Left lung (tissue), 1 donor: ENCODE measurements around the gene C2orf16.

GRCh38 chr2:27041104-27041410 lies 8.3 kb downstream of the TMEM214 start:
- PRO-cap = no peak

- PRO-cap = no peak
Observed at GRCh38 chr2:27058519-27058718, 7.0 kb downstream of the AGBL5 start.

DNA sequence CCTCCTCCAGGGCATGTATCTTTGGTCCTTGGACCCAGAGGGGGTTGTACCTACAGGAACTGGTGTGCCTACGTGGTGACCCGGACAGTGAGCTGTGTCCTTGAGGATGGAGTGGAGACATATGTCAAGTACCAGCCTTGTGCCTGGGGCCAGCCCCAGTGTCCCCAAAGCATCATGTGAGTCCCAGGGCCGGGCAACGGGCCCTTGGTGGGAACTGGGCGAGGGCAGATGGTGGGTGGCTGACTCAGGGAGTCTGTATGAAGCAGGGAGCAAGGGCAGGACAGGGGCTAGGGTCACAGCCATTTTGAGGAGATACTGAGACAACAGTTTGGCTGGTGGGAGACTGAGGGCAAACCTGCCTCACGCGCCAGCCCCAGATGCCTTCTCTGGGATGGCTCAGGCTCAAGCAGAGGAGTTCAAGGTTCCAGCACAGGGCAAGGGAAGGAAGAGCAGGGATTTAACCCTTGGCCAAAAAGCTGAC lies 1.7 kb downstream of the EMILIN1 start:
- PRO-cap = unidirectional peak, minus-strand start at position 388 of the sequence

GRCh38 chr2:27110920-27111554 lies 7.9 kb downstream of the CGREF1 start:
- PRO-cap = no peak

DNA sequence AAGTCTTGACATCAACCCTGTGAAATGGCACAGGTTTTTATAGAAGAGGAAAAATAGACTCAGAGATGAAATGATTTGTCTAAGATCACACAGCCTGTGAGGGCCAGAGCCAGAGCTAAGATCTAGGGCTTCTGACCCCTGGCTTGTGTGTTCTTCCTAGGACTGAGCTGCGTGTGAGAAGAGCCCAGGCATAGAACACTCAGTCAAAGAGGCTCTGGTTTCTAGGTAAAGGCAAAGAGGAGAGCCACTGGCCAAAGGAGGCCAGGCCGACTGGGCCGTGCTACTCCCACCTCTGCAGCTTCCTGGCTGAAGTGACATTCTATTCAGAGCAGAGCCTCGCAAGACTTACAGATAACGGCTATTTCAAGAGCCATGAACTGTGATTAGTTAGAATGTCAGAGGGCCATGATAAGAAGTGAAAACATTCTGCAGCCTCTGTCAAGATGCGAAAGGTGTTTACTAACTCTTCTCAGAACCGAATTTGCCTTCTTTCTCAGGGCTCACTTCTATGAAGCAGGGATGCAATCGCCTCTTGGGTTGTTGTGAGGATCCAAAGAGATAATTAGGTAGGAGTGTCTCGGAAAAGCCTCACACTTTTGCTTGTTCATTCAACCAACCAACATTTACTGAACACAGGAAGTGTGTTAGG lies 3.6 kb upstream of the DNAJC5G start:
- PRO-cap = no peak

DNA sequence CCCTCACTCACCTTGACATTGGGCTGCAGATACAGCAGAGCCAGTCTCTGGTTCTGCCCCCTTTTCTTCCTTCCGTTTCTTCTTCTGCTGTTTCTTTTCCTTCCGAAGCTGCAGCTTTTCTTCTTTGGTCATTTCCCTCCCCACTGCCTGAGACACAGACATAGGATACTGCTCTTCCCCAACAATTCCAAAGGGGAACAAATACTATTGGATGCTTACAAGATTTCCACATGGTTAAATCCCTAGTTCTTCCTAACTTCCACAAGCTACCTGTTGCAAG lies 795 bp downstream of the EIF2B4 start:
- PRO-cap = no peak

DNA sequence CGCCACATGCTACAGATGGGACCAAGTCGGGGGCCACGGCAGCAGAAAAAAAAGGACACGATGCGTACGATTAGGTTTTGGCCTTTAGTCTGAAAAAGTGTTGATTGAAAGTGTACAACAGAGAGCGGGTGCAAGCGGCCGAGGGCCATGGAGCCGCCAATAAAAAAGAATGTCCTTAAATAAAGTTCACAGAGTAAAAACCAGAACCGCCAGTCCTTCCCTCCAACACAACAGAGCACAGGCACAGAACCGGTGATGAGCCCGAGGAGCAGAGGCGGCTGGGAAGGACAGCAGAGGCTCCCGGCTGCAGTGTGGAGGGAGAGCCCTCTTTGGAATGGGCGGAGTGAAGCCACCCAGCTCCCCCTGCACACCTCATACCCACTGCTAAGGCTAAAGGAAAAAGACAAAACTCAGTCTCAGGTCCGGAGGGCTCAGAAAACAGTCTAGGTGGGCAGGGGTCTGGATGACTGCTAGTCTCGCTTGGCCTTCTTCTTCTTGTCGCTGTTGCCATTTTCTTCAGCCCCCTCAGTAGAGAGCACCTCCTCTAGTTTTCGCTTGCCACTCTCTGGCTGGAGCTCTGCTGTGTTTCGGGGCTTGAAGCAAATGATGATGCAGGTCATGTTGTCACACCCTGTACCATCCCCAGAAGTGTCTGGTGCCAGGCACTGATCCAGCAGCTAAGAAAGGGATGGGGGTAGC lies 744 bp upstream of the ZNF513 start:
- PRO-cap = no peak

- PRO-cap = no peak
Observed at GRCh38 chr2:27537277-27537492, at the start of gene C2orf16. TSS of gene C2orf16 (plus strand) at chr2:27537386.

GRCh38 chr2:27626823-27627801 lies 1.7 kb downstream of the CCDC121 start:
- PRO-cap = unidirectional peak, minus-strand start at chr2:27627080

DNA sequence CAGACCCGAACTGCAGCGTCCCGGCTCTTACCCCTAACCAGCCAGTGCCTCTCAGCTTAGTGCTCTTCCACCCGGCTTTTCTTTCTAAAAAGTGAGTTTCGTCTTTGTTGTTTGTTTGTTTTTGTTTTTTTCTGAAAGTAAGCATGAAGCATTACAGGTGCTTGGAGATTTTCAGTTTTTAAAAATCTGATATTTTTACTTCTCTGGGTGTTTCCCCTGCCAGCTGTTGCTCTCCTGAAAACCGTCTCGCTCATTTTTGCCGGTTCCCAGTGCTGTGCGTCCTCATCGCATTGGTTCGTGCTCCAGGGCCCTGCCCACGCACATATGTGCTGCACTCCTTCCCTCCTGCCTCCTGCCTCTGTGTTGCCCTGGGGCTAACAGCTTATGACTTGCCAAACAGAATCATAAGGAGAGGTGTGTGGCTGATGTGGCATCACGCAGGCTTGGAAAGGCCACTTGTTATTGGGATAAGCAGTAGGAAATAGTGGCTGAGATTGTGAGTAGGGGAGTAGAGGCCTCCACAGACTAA lies 53.3 kb downstream of the SLC4A1AP start:
- PRO-cap = no peak

GRCh38 chr2:27966076-27966275 lies 75.4 kb downstream of the BABAM2 start:
- PRO-cap = no peak

- PRO-cap = no peak
Observed at GRCh38 chr2:28232313-28232617, 160.4 kb upstream of the FOSL2 start.

- PRO-cap = unidirectional peak, plus-strand start at chr2:28342722; unidirectional peak, plus-strand start at chr2:28342862
Observed at GRCh38 chr2:28342180-28343429, 50.1 kb upstream of the FOSL2 start.

GRCh38 chr2:28360445-28361081 lies 32.1 kb upstream of the FOSL2 start:
- PRO-cap = unidirectional peak, minus-strand start at chr2:28360505

- PRO-cap = bidirectional peak, plus-strand start at chr2:28391098, minus-strand start at chr2:28391046
Observed at GRCh38 chr2:28390514-28391187, 2.0 kb upstream of the FOSL2 start.

DNA sequence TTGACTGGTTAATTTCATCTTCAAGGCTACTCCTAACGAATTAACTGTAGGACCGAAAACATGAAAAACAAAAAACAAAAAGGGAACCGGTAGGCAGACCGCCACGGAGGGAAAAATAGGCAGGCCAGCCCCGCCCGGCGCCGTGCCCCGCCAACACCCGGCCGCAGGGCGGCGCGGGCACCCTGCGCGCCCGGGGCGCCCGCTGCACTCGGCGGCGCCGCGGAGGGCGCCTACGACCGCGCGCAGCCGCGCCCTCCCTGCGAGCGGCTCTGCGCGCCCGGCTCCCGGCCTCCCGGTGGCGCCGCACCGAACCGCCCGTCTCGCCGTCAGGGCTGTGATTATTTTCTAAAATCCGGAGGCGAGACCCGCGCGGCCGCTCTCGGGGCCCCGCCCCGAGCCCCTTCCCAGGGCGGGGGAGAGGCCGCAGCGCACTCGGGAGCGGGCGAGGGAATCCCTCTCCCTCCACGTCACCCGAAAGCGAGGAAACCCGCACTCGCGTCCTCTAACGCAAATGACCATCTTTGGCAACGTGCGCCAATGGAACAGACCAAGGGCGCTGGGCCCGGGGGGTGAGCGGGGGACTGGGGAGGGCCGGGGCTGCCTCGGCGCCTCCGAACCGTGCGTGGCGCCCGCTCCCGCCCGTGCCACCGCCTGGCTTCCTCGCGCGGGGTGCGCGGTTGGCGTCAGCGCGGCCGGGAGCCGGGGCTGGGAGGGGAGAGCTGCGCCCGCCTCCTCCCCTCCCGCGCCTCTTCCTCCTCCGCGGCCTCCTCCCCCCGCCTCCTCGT lies 490 bp upstream of the FOSL2 start:
- PRO-cap = bidirectional peak, plus-strand start at position 207 of the sequence, minus-strand start at position 322 of the sequence; bidirectional peak, plus-strand start outside the sequence, minus-strand start at position 653 of the sequence

DNA sequence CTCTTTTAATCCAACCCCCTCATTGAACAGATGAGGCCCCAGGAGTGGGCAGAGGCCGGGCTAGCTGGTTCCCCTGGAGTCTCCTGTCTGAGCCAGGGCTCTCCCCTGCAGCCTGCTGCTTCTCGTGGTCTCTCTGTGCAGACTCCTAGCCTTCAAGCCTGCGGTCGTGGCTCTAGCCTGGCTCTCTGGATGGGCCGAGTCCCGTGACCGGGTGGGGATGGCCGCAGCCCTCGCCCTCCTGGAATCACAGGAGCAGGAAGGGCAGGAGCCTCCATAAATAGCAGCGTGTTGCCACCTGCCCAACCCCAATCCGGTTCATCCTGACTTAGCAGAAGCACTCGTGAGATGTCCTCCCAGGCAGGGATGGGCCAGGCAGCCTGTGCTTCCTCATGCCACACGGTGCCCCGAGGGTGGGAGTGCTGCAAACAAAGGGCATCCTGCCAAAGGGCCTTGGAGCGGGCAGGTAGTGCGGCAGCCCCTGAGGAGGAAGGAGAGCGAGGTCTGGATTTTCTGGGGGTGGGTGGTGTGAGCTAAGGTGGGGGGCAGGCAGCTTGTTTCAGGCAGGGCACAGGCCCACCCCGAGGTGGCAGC lies 43.9 kb downstream of the FOSL2 start:
- PRO-cap = no peak

DNA sequence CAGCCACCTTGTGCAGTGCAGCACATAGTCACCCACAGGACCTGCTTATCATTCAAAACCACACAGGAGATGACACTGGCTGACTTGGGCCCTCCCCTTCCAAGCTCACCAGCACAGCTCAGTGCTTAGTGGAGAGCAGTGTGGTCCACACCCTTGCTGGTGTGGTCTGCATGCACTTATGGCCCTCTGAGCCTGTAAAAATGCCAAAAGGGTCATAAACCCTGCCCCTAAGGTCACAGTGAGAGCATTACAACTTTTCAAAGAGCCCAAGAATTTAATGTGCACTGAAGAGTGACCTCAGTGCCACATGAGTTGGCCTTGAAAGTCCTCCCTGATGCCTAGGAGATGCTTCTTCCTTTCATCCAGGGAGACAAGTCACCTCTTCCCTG lies 12.7 kb downstream of the PLB1 start:
- PRO-cap = no peak

GRCh38 chr2:28610333-28611112 lies 114.7 kb downstream of the PLB1 start:
- PRO-cap = no peak

DNA sequence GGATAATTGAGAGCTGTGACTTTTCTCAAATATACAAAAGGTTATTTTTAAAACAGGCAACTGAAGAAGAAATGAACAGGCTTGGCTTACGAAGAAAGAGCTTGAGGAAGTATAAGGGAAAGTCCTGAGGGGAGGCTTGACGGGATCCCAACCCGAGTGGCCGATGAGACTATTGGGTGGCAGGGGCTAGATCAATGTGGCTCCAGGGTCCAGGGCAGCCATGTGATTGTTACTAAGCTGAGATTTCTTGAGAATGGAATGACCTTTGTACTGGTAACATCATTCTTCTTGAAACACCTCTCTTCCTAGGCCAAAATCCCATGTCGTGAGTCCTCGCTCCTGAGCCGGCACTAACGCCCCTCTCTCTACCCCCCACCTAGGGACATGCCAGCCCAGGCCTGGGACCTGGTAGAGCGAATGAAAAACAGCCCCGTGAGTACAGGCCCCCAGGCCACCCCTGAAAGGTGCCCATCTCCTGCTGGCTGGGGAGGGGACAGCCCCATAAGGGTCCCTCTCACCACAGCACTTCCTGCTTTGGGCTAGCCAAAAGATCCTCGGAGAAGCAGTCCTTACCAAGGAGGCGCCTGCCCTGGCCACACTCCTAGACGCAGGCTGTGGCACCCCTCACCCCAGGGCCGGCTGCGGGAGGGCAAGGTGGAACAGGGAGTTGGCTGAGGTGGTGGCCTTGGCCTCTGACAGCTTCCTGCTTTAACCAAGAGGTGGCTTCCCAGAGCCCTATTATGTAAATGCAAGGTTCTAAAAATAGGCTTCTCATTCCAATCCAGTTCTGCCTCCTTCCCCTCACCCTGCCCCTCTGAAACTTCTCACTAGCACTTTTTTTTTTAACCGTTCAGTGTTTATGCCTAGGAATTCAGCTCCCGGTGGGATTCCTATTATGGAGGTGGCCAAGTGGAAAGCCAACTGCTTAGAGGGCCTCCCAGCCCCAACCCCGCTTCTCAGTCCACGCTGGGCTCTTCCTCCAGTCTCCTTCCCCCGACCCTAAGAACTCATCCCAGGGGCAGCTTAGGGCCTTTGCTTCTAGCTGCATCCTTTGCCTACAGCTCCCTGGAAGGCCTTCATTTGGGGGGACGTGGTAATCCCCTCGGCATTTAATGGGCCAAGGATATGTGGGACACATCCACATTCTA lies 126.6 kb upstream of the PPP1CB start:
- PRO-cap = unidirectional peak, minus-strand start at position 614 of the sequence